ENCODE measurements around a stretch of chr2.

DNA sequence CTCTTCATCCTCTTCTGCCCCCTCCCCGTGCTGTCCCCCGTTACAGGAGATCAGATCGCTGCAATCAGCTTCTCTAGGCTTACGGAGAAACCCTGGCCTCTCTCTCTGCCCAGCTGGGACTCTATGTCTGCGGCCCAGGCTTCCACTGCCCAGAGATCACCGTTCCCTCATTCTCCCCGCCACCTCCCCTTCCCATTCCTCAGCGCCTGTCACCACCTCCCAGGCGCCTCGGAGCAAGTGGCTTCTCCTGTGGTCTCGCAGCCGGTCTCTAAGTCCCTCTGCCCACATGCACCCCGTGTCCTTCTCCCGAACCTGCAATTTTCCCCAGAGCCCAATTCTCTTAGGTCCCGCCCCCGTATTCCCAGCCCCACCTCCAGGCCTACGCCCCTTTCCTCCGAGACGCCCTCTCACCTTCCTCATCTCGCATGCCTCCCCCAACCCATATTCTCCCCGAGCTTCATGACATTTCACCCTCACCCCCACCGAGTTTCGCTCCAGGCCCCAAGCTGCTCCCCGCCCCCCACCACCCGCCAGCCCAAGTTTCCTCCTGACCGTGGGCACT is 454 bp downstream of the PTPRN start:
- PRO-cap: no peak

GRCh38 chr2:219378473-219378747 is 9.3 kb downstream of the DNPEP start:
- PRO-cap: no peak

DNA sequence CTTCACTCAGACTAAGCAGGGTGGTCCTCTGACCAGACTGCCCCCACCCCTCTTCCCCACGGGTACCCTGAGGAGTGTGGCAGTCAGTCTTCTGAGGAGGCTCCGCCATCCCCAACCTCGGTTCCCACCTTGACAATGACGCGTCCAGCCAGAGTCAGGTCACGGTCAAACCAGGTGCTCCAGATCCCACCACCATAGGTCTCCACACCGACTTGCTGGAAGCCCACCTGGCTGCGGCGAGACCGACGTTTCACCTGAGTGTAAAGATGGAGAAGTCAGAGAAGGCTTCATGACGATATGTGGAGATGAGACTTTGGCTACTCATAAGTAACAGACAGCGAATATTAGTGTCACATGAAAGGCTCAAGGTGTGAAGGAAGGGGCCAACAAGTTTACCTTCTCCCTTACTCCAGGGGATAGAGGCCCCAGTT is 1.5 kb downstream of the DNPEP start:
- PRO-cap: no peak

DNA sequence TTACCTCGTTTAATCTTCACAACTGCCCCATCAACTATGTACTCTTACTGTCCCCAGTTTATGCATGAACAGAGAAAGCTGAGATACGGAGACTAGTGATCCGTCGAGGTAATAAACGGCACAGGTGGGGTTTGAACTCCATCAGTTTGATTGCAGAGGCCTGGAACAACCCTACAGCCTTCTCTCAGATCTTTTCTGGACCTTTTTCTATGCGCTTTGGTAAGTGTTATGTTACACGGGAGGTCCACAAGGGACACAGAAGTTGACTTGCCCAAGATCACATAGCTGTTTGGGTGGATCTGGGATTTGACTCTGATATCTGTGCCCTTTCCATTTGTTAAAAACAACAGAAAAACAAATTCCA is 1.1 kb upstream of the DNPEP start:
- PRO-cap: no peak

DNA sequence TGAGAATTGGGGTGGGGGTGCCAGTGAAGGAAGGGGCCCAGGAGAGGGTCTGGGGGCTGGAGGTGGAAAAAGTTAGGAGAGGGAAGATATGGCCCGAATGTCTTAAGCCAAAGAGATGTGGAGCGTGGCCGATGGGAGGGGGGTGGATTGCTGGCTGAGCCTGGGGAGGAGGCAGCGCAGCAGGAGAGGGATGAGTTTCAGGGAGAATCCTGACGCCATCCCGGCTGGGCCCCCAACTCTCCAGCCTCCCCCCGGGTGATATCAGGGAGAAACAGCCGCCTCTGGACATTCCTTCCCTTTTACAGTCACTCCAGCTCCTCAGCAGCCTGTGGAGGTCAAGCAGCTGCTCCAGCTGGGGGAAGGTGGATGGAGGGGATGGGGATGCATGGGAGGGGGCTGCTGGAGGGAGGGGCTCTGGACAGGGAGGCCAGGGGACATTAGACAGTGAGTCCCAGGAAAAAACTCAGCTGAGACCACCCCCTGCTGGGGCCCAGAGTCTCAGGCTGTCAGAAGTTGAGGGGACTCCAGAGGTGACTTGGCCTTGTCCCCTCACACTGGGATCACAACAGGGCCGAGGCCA is 9.5 kb upstream of the DES start:
- PRO-cap: no peak

DNA sequence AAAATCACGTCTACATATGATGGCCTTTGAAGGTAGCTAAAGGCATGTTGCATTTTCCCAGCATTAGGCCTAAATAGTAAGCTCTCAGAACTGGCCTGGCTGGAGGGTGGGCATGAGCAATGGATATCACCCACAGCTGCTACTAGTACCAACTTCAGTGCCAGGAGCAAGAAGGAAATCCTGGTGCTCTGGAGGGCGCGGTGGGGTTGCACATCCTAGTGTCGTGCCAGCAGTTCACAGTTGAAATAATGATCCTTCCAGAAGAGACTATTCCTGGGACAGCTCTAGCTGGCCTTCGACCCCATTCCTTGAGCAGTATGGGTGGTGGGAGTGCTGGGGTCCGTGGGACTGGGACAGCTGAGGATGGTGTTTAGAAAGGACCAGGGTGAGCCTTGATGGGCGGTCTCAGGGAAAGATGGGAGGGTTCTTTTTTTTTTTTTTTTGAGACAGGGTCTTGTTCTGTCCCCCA is 4.9 kb downstream of the DES start:
- PRO-cap: unidirectional peak, plus-strand start at position 92 of the sequence; unidirectional peak, plus-strand start at position 264 of the sequence

- PRO-cap: unidirectional peak, plus-strand start at chr2:219428836
Observed at GRCh38 chr2:219428619-219428940, 6.1 kb upstream of the SPEG start.

- PRO-cap: no peak
Observed at GRCh38 chr2:219430567-219431300, 3.9 kb upstream of the SPEG start.

- PRO-cap: no peak
Observed at GRCh38 chr2:219447091-219447915, 12.7 kb downstream of the SPEG start.

- PRO-cap: no peak
Observed at GRCh38 chr2:219476614-219477532, 19.1 kb upstream of the SPEGNB start.

GRCh38 chr2:219508166-219508520 is 6.1 kb upstream of the ASIC4 start:
- PRO-cap: no peak

GRCh38 chr2:219534072-219534479 is 9.5 kb downstream of the CHPF start:
- PRO-cap: no peak

DNA sequence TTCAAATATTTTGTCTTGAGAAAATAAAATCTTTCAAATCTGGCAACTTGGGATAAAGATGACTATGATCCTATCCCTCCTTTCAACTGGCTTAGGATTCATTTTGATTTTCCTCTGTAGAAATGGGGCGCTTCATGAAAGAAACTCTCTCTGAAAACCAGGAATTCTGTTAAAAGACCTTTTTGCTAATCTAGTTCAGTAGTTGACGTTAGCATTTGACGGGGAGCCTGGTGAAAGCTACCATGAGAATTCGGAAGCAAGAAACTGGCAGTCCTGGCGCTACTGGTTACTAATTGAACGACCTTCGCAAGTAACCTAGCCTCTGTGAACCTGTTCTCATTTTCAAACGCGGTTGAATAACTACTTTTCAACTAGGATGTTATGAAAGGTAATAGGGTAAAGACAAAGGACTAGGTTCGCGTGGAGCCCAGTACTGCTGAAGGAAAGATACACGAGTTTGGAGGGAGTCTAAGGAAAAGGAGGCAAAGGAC is 665 bp upstream of the STK11IP start:
- PRO-cap: unidirectional peak, plus-strand start at position 345 of the sequence

DNA sequence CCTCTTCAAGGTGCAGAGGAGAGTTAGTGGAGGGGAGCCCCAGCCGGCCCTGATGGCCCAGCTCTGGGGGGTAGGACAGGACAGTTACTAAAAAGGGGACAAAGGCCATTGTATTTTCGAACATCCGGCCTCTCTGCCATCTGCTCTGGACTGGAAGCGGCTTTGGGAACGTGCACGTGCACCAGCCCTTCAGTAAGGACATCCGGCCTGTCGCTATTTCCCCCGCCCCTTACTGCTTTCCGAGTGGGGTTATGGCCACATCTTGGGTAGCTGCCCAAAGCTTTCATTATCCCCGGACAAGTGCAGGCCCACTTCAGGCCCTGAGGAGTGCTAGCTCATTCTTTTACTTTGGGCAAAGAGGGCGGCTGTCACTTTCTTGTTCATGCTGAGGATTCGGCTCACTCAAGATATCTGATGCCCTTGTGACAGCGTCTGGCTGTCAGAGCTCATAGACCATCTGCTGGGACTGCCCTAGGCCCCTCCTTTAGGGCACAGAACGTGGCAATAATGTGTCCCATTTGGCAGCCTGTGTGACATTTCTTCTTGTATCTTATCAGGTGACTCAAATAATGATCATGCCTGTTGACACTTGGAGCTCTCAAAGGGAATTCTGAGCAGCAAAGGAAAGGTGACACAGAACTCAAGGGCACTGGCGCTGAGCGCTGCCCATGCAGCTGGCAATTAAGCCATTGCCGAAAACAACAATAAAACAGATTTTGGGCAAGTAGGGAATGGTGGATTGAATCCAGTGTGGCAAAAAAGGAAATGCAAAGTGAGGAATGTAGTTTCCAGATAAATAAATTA is 17.6 kb downstream of the SLC4A3 start:
- PRO-cap: no peak

DNA sequence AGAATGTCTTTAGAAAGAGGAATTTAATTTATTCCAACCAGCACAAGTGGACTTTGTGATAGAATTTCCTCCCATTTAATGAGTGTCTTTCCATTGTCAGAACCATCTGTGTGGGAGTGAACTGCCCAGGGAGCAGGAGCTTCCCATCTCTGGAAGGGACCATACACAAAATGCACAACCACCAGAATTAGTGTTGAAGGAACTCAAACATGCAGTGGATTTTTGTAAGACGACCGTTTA is 792.0 kb downstream of the EPHA4 start:
- PRO-cap: unidirectional peak, plus-strand start at position 105 of the sequence

- PRO-cap: no peak
Observed at GRCh38 chr2:221322750-221323004, 249.4 kb downstream of the EPHA4 start.

DNA sequence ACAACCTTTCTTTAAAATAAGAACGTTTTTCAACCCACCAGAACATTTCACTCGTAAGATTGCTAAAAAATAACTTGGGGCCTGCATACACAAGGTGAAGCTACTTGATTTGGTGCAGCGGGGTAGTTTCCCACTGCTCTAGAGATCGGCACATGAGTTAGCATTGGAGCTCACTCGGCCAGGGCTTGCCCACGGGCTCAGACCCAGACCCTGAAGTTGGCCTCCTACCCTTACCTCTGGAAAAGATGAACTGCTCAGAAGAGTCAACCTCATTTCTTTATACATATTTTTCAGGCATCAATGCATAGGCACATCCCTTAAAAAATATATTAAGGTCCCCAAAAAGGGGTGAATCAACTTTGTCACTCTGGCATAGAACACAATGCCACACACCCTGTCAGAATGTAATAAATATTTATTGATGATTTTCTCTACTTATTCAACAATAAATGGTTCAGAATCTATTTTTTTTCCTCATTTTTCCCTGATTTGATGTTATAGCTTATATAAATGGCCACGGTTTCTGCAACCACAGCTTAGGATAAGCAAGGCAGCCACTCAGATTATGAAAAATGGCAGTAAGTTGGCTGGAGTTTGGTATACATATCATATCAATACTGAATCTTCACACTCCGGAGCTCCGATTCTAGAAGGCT is 153.4 kb downstream of the EPHA4 start:
- PRO-cap: no peak

- PRO-cap: no peak
Observed at GRCh38 chr2:221674557-221674949, 102.4 kb upstream of the EPHA4 start.

GRCh38 chr2:221836052-221836437 is 263.9 kb upstream of the EPHA4 start:
- PRO-cap: no peak

DNA sequence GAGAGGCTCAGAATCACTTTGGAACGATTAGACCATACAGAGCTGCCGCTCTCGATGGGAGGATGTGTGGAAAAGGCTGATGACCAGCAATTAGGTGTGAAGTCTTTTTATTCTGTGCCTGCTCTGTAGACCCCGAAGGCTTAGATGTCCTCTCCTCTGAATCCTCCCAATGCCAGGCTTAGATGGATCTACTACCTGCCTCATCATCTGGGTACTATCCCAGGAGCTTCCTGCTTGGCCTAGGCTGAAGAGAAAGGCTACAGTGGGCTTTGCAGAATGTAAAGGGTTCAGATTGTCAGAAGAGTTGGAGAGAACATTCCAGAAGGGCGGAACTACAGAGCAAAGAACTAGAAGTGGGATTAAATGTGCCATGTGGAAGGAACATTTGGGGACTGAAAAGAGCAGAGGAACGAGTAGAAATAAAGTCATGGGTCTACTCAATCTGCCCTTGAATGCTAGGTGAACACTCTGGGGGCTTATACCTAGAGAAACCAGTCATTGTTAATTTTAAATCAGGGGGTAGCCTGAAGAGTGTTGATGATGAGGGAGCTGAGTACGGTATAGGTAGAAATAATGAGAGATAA is 21.4 kb downstream of the SGPP2 start:
- PRO-cap: no peak